ENCODE data around the gene TXNDC5.

GRCh38 chr6:7215703-7216361, 97.2 kb downstream of the SSR1 start:
- RAMPAGE, long total RNA = no peak
- RRBS = no CpG with 5 or more reads among the region's 10 CpGs

- RAMPAGE, long total RNA = no peak
- RRBS = no CpG with 5 or more reads among the region's 10 CpGs
Measured at GRCh38 chr6:7281243-7282134, 31.5 kb downstream of the SSR1 start.

- RAMPAGE, long total RNA = no peak
- RRBS = no CpG with 5 or more reads among the region's 7 CpGs
Measured at GRCh38 chr6:7513361-7514003, 28.0 kb upstream of the DSP start.

- RAMPAGE, long total RNA = no peak
- RRBS = no CpG with 5 or more reads among the region's 4 CpGs
Measured at GRCh38 chr6:7528665-7529076, 12.8 kb upstream of the DSP start.

DNA sequence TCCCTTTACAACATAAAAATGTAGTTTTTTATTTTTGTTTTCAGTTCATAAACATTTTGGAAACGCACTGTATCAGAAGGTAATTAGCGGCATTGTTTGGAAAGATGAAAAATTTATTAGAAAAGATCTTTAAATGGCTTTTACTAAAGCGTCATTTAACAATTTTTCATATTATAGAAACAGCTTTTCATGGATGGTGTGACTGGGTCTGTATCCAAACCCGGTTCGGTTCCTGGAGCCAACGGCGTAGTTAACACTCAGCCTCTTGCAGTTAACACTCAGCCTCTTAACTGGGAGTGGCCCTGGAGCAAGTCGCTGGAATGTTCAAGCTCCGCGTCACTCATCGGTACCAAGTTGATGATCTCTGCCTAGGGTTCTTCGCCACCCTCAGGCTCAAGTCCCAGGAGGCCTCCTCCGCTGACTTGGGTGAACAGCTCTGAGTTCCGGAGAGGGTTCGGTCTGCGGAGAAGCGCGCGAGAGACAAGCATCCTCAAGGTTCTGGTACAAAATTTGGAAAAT, 1.1 kb upstream of the DSP start:
- RAMPAGE, long total RNA = no peak
- RRBS = no CpG with 5 or more reads among the region's 19 CpGs

DNA sequence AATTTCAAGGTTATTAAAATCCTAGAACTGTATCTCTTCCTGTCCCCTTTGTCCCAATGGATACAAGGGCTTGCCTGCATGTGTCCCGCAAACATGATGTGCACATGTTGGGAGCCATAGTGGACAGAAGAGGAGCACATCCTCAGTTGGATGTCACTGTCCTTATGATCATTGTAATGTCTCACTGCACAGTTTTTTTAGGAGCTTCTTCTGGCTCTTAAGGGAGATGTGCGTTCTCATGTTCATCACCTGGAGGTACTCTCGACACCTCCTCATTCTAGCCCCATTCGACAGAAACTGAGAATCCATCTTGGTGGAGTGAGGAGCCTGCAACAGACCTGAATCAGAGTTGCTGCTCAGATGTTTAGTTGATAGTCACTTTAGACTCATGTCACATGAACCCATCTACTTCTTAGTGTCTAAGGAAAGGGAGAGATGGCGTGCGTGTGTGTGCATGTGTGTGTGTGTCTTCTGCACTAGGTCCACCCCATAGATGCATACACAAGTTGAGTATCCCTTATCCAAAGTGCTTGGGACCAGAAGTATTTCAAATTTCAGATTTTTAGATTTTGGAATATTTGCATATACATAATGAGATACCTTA, 2.3 kb upstream of the BMP6 start:
- RAMPAGE, long total RNA = no peak
- RRBS = no CpG with 5 or more reads among the region's 6 CpGs

- RAMPAGE, long total RNA = no peak
- RRBS = no CpG with 5 or more reads among the region's 7 CpGs
Measured at GRCh38 chr6:7879417-7879754, 31.2 kb downstream of the TXNDC5 start.

- RAMPAGE, long total RNA = no peak
- RRBS = no CpG with 5 or more reads among the region's 11 CpGs
Measured at GRCh38 chr6:7887777-7888496, 22.7 kb downstream of the TXNDC5 start.

DNA sequence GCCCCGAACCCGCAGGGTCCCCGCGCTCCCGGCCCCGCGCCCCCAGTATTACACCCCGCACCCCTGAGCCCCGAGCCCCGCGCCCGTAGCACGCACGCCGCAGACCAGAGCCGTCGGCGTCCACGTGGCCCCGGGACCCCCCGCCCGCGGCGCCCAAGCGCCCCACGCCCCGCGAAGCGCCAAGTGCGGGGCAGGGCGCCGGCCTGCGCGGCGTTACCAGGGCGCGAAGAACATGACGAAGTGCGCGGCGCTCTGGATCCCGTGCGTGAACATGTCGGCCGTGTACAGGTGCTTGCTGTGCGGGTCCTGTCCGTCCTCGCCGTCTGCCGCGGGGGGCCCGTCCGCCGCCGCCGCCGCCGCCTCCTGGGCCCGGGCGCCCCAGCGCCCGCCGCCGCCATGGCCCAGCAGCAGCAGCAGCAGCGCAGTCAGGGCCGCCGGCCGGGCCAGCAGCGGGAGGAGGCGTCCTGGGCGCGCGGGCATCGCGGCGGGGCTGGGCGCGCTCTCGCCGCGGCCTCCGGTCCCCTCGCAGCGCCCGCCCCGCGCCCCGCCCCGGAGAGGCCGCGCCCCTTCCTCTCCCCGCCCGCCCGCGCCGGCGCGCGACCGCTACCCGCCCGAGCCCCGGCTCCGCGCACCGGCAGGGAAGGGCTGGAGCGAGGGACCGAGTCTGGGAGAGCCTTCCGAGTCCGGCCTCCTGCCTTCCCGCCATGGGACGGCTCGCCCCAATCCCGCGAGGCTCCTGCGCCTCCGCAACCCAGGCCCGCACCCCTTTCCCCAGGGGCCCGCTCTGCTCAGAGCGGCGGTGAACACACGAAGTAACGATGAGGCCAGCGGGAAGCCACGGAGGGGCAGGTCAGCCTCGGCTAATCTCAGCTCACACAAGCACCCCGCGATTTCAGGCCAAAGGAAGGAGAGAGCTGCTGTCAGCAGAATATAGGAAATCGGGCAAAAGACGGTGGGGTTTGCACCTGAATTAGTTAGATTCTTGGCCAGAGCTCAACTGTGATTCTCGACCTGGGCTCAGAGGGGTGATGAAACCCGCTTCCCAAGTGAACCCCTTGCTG, at the start of gene TXNDC5:
Gene TXNDC5 (minus strand): TSS at position 492 of the 1,061 bp plus-strand sequence.
- RAMPAGE, long total RNA = no peak
- RRBS = 2% methylated on average over 64 of the region's 132 CpGs

DNA sequence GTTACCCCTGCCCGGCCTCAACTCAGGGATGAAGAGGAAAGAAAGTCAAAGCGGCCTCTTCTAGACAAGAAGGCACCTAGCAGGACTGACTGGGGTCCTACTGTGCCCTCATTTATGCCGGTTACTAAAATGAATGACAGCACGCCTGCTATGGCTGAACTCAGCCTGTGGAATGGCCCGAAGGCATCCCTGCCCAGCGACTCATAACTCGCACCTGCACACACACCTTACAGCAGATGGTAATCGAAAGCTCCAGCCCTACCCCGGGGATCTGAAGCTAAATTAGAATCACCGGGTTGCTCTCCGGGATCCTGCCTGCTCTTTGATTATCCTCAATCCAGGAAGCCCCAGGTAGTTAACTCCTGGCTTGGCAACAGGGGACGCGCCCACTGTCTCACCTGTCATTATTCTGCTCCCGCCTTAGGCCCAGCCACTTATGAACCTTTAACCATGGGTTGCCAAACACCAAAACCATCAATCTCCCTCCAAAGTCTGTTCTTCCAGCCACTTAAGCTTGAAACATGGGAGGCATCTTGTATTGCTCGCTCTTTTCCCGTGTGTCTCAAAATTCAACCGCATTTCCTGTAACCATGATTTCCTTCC, 871 bp upstream of the TXNDC5 start:
- RAMPAGE, long total RNA = no peak
- RRBS = 52% methylated on average over 2 of the region's 17 CpGs

DNA sequence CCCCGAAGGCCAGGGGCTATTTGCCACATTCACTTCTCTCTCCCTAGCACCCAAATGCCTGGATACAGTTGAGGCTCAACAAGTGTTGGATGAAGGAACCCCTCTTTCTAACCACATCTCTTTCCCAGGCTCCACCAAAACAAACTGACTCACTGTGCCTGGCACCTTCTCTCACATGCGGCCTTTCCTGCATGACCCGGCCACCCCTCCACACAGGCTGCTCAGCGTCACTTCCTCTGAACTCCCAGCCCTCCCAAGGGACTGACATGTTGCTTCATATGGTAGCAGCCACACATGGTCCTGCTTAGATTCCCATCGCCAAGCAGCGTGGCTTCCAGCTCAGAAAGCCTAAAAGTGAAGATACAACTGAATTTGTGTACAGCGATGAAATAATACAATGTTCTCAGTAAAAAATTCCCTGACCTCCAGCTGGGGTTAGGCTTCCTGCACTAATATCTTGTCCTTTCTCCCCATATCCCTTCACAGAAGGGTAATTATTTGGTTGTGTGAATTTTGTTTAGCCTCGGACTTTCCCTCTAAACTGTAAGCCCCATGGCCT, 4.9 kb upstream of the TXNDC5 start:
- RAMPAGE, long total RNA = no peak
- RRBS = no CpG with 5 or more reads among the region's 8 CpGs

DNA sequence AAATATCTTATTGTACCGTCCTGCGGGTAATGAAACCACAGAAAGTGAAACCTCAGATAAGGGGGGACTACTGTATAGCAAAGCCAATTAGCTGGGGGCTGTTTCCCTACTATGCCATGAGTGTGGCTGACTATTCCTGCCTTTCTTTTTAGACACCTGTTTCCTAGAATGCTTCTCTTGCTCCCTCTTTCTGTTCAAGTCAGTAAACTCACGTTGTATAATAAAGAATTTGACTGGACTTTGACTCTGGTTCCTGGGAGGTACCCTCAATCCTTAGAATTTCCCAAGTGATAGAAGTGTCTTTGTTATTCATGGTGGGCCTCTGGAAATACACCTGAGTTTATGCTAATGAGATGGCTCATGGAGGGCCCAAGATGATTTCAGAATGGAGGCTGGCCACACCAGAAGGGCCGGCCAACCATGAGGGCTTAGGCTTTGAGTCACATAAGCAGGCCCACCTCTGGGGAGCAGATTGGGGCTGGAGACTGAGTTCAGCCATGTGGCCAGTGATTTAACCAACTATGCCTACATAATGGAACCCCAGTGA, 754 bp upstream of the BLOC1S5 start:
- RAMPAGE, long total RNA = no peak
- RRBS = no CpG with 5 or more reads among the region's 4 CpGs

DNA sequence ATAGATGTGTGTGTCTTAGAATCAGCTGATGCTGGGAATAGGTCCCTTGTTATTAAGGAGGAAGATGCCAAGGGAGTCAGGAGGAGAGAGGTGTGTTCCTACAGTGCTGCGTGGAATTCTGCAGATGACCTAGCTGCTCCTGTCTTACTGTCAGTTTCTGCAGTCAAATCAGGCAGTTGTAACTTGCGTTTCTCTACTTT, 10.2 kb upstream of the EEF1E1 start:
- RAMPAGE, long total RNA = no peak
- RRBS = no CpG with 5 or more reads among the region's 2 CpGs

DNA sequence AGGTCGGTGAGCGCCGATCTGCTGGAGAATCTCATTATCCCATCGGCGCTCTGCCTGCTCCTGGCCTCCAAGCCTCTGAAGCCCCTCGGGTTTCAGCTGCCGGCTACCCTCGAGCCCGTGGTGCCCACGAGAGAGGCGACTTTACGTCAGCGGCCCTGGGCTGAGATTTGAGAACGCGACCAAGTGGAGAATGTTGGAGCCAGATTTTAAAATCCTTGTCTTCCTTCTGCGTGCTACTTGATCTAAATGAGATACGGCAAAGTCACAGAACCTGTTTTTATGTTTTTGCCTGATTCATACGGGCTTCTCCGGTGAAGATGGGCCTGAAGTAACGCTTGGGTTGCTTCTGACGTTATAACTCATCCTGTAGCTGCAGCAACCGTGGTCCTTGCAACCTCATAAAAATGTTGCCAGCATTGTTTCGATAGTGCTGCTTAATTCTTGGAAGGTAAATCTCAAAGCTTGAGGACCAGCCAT, 424 bp upstream of the SLC35B3 start:
- RAMPAGE, long total RNA = no peak
- RRBS = no CpG with 5 or more reads among the region's 23 CpGs

GRCh38 chr6:9810512-9811037, 604.3 kb downstream of the TFAP2A start:
- RAMPAGE, long total RNA = no peak
- RRBS = no CpG with 5 or more reads among the region's 16 CpGs

DNA sequence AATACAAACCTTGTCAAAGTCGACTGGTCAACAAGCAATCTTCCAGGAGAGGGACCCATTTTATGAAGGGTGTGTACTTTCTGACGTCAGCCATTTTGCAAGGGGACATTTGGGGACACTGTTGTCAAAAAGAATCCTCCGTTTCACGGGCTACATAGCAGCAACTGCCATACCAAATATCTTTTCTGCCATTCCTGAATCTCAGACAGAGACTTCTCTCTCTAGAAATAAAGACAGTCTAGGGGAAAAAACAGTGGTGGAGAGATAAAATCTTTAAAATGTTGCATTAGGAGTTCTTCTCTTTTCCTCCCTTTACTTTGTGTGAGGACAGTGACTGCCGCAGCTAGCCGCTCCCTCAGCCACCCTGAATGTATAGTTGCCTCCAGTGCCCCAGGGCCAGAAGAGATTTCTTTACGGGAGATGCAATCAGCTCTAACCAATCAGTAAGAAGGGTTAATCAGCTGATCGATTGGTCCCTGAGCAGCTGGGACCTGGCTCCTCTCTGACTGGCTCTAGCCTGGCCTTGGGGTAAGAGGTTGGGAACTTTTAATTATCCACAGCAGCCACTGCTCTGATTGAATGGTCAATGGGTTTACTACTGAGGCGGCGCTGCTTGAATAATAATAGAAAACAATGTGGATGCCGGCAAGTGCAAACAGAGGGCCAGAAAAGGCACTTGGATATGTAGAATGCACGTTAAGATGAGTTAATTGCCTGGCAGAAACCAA, 100.0 kb downstream of the TFAP2A start:
- RAMPAGE, long total RNA = no peak
- RRBS = no CpG with 5 or more reads among the region's 12 CpGs

GRCh38 chr6:10409016-10410044, 5.5 kb downstream of the TFAP2A start:
- RAMPAGE, long total RNA = no peak
- RRBS = 32% methylated on average over 7 of the region's 30 CpGs

DNA sequence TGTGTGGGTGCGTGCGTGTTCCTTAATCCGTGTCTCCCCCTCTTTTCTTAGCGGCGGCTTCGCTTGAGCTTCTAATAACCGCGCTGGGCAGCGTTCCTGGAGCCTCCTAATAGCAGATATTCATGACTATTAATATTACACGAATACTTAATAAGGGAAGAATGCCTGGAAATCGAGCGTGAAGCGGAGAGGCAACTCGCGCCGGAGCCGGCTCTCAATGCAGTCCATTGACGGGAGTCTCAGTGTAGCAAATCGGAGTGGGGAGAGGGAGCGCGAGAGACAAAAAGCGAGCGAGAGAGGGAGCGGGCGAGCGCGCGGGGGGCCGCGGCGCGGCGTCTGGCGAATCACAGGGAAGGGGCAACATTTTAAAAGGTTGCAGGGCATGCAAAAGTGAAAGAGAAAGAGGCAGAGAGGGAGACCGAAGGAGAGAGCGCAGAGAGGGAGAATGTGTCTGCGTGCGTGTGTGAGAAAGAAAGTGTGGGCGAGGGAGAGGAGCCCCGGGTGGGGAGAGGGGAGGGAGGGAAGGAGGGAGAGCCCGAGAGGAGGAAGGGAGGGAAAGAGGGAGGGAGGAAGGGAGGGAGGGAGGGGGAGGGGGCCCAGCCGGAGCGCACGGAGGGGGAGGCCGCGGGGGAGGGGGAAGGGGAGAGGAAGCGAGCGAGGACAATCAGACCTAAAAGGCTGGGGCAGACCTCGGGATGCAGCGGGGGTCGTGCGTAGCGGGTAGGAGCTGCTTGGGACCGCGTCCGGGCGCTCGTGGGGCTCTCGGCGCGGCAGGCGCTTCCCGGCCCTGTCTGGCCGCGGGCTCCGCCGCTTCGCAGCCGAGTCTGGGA, 2.7 kb downstream of the TFAP2A start:
- RAMPAGE, long total RNA = start-site peak on the minus strand centred at position 256 of the sequence, 74 bp wide, 15 and 10 reads in 2 replicates
- RRBS = 3% methylated on average over 14 of the region's 69 CpGs

- RAMPAGE, long total RNA = no peak
- RRBS = no CpG with 5 or more reads among the region's 17 CpGs
Measured at GRCh38 chr6:10419914-10420447, 5.1 kb upstream of the TFAP2A start.

GRCh38 chr6:10430068-10430406, 15.2 kb upstream of the TFAP2A start:
- RAMPAGE, long total RNA = no peak
- RRBS = no CpG with 5 or more reads among the region's 5 CpGs

All from epithelial cell of proximal tubule (primary cell).